Measurements from ENCODE around the genes UNC93A and TTLL2.

DNA sequence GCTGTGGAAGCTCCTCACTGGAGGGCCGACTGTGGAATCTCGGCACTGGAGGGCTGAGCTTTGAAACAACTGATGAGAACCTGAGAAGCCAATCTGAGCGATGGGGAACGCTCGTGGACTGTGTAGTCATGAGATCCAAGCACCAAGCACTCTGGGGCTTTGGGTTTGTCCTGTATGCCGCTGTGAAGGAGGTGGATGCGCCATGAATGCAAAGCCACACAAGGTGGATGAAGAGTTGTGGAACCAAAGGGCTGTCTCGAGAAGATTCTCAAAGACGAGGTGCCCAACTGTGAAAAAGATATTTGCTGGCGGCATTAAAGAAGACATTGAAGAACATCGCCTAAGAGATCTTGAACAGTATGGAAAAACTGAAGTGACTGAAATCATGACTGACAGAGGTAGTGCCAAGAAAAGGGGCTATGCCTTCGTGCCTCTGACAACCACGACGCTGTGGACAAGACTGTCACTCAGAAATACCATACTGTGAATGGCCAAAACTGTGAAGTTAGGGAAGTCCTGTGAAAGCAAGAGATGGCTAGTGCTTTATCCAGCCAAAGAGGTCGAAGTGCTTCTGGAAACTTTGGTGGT is 7.7 kb downstream of the SFT2D1 start:
- PRO-cap, result no peak
- RAMPAGE, long total RNA, 2 experiments, result no peak in any of the 2 experiments

GRCh38 chr6:166340358-166341150 is 1.8 kb downstream of the SFT2D1 start:
- PRO-cap, result no peak
- RAMPAGE, long total RNA, 2 experiments, result start-site peak on the minus strand in 1 of 2 experiments, at chr6:166340356-166341056 at its widest, 5 reads per replicate

DNA sequence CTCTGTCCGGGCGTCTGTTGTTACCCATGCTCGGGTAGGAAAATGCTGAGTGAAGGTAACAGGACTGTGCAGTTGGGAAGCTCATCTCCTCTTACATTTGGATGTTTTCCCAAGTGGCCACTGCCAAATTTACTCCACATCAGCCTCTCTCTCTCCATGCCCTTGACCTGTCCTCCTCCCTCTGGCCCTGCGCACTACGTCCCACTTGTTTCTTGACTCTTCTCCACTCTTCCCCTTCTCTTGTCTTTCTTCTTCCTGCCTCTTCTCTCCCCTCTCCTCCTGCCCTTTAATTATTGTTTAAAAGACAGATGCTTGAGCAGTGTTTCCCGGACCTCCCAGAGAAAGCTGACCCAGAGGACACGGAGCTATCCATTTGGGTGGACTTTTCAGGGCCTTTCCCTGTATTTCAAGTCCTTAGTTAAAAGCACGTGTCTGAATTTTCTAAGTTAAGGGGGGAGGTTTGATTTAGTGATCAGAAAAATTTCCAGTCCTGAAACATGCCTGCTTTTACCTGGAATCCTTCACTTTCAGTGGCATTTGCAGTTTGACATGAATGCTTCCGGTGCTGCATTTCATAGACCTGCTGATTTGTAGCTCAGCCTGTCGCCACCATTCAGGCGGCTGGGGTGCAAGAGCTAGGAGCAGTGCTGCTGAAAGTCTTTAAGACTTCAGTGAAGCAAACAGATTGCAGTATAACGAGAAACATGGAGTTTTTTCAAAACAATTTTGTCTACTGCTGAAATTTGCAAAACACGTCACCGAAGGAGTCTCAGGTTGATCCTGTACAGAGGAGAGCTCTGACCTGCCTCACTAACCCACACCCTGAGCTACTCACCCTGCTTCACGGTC is 14.2 kb downstream of the RPS6KA2 start:
- PRO-cap, result no peak
- RAMPAGE, long total RNA, 2 experiments, result no peak in any of the 2 experiments

- PRO-cap, result no peak
- RAMPAGE, long total RNA, 2 experiments, result no peak in any of the 2 experiments
Measured at GRCh38 chr6:166655406-166655800, 28.4 kb upstream of the RPS6KA2 start.

DNA sequence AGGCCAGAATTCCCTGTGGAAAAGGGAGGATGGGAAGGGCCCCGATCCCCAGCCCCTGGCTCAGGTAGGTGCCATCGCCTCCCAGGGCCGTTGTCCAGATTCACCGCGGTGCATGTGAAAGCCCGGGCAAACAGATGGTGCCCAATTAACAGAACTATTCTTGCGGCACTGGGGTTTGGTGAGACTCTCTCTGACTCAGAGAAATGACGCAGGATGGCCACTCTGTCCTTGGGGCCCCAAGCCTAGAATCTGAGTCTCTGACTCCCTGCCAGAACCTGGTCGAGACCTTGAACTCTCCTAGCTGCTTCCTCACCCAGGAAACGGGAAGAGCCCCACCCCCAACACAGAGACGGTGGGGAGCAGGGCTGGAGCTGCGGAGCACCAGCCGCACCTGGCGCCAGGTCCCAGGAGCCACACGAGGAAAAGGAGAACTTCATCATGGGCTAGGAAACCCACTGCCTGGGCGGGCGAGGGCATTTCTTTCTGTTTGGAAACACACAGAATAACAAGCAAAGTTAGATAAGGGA is 29.7 kb upstream of the RPS6KA2 start:
- PRO-cap, result no peak
- RAMPAGE, long total RNA, 2 experiments, result no peak in any of the 2 experiments

GRCh38 chr6:166745596-166745900 is 118.5 kb upstream of the RPS6KA2 start:
- PRO-cap, result no peak
- RAMPAGE, long total RNA, 2 experiments, result no peak in any of the 2 experiments

GRCh38 chr6:166898744-166899249 is 57.6 kb downstream of the RNASET2 start:
- PRO-cap, result no peak
- RAMPAGE, long total RNA, 2 experiments, result no peak in any of the 2 experiments

GRCh38 chr6:166925421-166925941 is 30.9 kb downstream of the RNASET2 start:
- PRO-cap, result no peak
- RAMPAGE, long total RNA, 2 experiments, result no peak in any of the 2 experiments

DNA sequence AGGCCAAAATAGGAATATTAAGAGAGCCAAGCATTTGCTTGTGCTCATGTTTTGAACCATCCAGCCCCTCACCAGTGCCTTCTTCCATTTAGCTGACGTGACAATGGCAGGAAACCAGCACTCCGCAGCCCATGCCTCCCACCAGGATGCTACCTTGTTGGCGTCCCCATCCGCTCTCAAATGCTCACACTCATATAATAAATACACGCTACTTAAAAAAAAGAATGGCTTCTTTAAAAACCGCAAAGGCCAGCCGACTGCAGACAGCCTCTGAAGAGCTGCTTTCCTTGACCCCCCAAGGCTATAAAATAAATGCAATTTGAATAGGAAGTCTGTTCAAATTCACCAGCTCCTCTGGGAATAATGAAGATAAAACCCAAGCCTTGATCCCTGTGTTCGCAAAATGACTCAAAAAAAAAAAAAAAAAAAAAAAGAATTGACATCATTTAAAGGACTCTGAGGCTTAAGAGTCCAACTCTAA is 29.0 kb downstream of the RNASET2 start:
- PRO-cap, result no peak
- RAMPAGE, long total RNA, 2 experiments, result no peak in any of the 2 experiments

- PRO-cap, result bidirectional peak, plus-strand start at chr6:166959526, minus-strand start at chr6:166959420
- RAMPAGE, long total RNA, 2 experiments, result no peak in any of the 2 experiments
Measured at GRCh38 chr6:166959201-166959746, 2.9 kb upstream of the RNASET2 start.

DNA sequence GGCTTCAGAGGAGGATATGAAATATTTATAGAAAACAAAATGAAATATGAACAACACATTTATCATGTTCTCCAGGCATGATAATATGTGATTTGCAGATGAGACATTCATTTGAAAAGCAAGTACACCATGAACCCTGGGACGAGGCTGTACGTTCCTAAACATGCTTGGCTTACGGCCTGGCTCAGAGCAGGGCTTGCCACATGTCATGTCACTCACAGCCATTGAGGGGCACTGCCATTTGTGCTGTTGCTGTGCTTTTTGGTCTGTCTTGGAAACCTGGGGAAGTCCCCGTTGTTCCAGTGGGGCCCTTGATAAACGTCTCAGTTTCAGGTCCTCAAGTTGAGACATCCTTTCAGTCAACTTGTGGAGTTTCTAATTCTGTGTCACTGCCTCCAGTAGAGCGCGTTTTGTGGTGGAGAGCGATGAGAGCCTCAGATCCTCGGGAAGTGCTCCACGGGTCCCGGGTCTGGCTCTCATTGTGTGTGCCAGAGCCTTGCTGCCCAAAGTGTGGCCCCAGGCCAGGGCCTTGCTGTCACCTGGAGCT is 43.1 kb upstream of the CCR6 start:
- PRO-cap, result no peak
- RAMPAGE, long total RNA, 2 experiments, result no peak in any of the 2 experiments

GRCh38 chr6:167103059-167103712 is 19.7 kb upstream of the CCR6 start:
- PRO-cap, result no peak
- RAMPAGE, long total RNA, 2 experiments, result no peak in any of the 2 experiments

DNA sequence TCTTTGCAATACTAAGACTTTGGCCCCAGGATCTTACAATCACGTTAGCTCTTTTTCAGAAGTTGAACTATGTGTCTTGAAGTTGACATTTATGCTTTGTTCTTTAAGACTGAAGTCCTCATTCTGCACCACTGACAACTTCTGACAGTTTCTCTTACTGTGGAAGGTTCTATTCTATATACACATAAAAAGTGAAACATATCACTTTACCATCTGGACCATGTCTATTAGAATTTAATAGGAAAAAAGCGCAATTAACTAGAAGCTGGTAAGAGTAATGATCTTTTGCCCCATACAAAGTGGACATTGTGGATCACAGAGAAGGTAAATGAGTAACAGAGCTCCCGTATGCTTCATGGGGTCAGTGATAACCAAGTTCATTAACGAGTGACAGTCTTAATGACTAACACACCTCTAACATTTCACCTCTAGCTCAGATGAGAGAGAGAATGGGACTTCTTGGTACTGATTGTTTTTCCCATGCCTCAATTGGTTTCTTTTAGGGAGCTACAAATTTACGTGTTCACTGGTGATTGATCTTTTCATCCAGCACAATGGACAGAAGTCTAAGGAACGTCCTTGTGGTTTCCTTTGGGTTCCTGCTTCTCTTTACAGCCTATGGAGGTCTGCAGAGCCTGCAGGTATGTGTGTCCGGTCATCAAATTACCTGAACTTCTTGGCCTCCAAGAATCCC is at the start of gene UNC93A:
Gene UNC93A (plus strand): TSS at position 380 of the 694 bp plus-strand sequence.
- PRO-cap, result no peak
- RAMPAGE, long total RNA, 2 experiments, result no peak in any of the 2 experiments

DNA sequence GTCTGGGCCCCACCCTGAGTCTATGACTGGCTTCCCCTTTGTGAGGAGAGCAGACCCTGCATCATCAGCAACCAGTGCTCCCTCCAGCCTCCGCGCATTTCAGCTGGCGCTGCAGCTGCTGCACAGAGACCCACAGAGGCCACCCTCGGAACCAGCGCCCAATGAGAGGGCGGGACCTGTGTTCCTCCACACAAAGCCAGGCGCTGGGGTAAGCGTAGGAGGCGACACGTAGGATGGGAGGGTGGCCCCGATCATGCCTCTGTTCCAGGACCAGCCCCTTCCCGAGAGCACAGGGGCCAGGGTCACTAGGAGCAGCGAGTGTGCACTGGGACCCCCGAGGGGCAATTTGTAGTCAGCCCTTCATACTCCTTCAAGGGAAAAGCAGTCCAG is at the start of gene TTLL2:
Gene TTLL2 (plus strand): TSS at position 74 of the 390 bp plus-strand sequence.
- PRO-cap, result no peak
- RAMPAGE, long total RNA, 2 experiments, result no peak in any of the 2 experiments

GRCh38 chr6:167350289-167350710 is 25.4 kb downstream of the TTLL2 start:
- PRO-cap, result no peak
- RAMPAGE, long total RNA, 2 experiments, result no peak in any of the 2 experiments

DNA sequence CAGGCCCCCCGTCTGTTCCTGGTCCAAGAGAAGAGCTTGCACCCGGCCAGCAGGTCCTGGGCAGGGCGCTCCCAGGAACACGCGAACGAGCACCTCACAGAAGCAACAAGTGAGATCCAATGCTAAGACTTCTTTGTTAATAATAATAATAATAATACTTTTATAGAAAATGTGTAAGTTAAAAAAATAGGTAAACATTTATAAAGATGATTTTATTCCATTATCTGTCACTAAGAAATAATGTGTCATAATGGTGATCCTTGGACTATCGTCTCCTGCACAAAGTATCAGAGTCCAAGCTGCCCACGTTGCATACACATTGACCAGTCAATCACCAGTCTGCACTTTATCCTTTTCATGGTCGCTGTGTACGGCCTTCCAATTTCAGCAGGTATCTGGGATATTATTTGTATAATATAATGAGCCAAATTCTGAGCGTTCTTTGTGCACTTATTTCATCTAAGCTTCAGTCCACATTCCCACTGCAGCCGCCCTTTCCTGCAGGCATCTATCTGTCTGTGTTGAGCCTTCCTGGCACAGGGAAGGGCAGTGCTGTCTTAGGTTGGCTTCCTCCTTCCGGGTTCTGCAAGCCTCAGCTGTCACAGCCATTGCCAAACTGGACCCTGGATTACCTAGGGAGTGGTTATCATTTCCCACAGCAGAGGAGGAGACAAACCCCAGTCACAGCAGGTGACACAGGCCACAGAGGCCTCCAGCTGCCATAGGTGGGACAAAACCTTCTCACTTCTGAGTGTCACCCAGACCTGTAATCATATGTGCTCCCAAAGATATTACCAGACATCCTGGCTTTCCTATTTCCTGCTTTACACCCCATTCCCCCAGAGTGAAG is 174.3 kb downstream of the TTLL2 start:
- PRO-cap, result no peak
- RAMPAGE, long total RNA, 2 experiments, result no peak in any of the 2 experiments

- PRO-cap, result no peak
- RAMPAGE, long total RNA, 2 experiments, result no peak in any of the 2 experiments
Measured at GRCh38 chr6:168070527-168071040, 8.4 kb downstream of the FRMD1 start.

DNA sequence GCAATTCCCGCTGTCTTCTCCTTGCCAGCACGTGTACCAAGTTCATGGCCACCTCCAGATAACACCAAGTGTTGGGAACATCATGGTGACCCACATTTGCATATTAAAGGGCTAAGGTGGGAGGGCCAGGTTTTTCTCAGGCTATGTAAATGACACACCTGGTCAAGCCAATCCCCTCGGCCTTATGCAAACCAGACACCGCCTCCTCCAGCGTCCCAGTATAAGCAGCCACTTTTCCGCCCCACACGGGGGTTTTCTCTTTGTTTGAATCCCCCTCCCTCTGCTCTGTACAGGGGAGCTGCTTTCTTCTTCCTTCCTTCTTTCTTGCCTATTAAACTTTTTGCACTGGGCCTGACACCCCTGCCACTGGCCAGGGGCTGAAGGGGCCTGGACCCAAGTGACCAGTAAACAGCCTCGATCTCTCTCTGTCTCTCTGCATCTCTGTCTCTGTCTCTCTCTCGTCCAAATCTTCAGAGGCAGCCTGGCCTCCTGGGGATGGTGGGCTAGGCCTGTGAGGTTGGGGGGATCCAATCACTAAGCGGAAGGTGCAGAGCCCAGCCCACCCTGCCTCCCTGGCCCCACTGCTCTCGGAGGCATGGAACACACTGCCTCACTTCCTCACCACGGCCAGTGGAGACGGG is 110.5 kb downstream of the DACT2 start:
- PRO-cap, result no peak
- RAMPAGE, long total RNA, 2 experiments, result no peak in any of the 2 experiments

- PRO-cap, result no peak
- RAMPAGE, long total RNA, 2 experiments, result no peak in any of the 2 experiments
Measured at GRCh38 chr6:168318278-168318561, 1.4 kb downstream of the DACT2 start.

DNA sequence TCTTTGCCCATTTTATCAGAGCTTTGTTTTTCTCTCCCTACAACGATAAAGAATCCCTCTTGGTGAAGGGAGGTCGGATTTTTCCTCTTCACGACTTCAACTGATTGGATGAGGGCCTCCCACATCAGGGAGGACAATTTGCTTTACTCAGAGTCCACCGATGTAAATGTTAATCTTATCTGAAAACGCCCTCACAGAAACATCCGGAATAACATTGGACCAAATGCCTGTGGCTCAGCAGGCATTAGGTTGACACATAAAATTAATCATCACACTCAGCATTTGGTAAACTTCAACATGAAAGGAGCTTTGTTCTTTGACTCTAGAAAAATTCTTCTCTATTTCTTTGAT is 7.3 kb upstream of the DACT2 start:
- PRO-cap, result no peak
- RAMPAGE, long total RNA, 2 experiments, result no peak in any of the 2 experiments